Sternocleidomastoid (tissue), 1 donor: ENCODE data around the genes GLT6D1 and SOHLH1.

DNA sequence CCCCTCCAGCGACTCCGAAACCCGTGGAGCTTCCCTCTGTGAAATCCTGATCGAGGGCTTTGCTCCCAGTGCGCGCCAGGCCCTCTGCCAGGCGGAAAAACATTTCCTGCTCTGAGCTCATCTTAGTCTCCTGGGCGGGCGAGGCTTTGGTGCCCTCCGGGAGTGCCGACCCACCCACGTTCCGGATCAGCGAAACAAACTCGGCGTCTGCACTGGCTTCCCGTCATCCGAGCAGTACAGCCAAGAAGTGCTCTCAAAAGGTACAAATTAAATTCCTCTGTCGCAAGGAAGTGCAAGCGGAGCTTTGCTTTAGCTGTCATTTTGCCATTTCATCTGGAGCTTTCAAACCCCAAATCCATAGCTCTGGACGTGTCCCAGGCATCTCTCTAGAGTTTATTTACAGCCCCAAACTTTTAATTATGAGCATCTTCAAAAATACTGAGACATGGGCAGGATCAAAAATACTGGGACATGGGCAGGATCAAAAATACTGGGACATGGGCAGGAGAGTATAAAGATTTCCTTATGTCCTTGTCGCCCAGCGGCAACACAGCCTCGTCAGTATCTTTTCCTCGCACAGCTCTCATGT lies 75.3 kb upstream of the FCN1 start:
- PRO-cap, result no peak

DNA sequence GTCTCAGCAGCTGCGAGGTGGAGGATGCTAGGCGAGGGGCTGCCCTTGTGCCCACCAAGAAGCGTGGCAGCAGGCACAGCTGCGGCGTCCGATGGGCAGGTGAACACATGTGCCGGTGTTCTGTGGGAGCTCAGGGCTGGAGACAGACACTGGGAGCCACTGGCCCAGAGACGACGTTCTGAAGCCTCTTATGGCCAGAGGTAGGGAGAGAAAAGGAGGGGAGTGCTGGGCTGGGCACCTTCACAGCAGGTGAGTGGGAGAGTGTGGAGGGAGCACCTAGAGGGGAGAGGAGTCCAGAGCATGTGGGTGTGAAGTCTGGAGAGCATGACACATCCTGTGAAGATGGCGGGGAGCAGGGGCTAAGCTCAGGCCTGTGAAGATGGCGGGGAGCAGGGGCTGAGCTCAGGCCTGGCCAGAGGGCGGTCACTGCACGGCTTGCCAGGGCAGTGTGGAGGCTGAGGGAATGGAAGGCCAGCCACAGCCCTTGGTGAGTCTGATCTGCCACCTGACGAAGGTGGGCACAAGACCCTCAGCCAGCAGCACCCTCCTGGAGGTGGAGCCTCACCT lies 79.2 kb upstream of the FCN1 start:
- PRO-cap, result no peak

- PRO-cap, result no peak
Measured at GRCh38 chr9:135087878-135088523, 533 bp downstream of the OLFM1 start.

- PRO-cap, result no peak
Measured at GRCh38 chr9:135339943-135340300, 139.7 kb upstream of the PPP1R26 start.

DNA sequence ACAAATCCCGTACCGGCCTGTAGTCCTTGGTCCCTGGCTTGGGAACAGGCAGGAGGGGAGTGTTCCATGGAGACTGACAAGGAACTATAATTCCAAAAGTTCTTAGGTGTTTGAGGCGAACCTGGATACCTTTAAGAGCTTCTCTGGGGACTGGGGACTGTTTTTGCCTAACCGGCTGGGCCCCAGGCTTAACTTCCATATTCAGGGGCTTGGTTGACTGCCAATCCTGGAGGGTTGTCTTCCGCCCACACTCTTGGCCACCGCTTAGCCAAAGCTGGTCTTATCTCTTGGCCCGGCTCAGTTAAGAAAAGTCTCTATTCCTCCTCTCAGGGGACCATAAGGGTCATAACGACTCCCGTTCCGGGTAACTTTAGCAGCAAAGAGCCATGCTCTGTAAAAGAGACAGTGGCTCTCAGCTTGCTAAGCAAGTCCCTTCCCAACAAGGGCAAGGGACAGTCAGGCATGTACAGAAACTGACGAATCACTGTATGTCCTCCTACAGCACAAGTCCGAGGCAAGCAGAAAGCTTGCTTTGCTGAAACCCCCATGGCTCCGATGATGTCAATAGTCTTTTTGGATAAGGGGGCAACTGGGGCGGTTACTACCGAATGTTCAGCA lies 38.2 kb upstream of the PPP1R26 start:
- PRO-cap, result no peak

DNA sequence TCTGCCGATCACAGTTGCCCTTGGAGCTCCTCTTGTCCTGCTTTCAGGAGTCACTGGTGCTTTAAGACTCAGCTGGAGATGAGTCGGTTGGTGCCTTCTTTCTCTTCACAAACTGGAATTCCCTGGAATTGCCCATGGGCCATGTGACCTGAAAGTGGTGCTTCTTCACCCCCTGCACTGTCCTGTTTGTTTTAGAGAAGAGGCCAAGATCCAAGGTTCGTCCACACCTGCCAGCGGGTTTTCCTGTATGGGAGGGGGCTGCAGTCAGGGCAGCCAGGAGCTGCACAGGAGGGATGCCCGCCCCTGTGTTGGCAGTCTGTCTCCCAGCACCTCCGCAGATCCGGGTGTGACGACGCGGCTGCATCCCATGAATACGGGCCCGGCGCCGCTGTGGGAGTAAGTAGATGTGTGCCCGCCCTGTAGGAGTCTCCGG lies 8.6 kb downstream of the PIERCE1 start:
- PRO-cap, result no peak

GRCh38 chr9:135639343-135639782 lies at the start of gene GLT6D1:
Gene GLT6D1 (minus strand): TSS chr9:135639540.
- PRO-cap, result no peak

- PRO-cap, result no peak
Measured at GRCh38 chr9:135699333-135699820, at the start of gene SOHLH1. Gene SOHLH1 (minus strand): TSS chr9:135699481.

- PRO-cap, result no peak
Measured at GRCh38 chr9:135704562-135705101, 2.6 kb downstream of the KCNT1 start.

DNA sequence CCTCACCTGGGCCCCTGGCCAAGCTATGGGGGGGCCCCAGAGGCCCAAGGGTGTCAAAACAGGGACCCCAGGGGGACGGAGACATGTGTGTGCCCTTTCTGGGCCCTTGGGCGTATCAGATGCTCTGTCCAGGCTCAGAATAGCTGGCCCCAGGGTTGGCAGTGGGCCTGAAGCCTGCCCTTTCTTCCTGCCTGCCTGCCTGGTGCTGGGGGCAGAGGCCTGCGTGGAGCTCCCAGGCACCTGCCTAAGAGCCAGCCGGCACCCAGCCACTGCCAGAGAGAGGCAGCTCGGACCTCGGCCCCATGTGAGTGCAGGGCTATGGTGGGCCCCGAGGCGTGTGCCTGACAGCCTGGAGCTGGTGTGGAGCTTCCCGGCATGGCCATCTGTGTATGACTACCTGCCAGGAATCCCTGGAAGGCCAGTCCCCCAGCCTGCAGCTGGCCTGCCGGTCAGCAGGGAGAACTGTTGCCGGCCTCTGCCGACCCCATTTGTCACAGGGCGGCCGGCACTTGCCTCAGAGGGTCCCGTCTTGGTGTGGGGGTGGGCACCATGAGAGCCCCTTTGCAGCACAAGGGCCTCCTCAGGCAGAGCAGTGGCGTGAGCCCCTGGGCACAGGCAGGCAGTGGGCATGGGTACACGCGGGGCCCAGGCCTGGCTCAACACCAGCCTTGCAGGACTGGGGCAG lies 42.0 kb downstream of the KCNT1 start:
- PRO-cap, result no peak

- PRO-cap, result no peak
Measured at GRCh38 chr9:135861227-135861654, 46.1 kb downstream of the CAMSAP1 start.

- PRO-cap, result no peak
Measured at GRCh38 chr9:135949283-135950037, 11.7 kb downstream of the UBAC1 start.

- PRO-cap, result no peak
Measured at GRCh38 chr9:135990434-135991034, 29.4 kb upstream of the UBAC1 start.

DNA sequence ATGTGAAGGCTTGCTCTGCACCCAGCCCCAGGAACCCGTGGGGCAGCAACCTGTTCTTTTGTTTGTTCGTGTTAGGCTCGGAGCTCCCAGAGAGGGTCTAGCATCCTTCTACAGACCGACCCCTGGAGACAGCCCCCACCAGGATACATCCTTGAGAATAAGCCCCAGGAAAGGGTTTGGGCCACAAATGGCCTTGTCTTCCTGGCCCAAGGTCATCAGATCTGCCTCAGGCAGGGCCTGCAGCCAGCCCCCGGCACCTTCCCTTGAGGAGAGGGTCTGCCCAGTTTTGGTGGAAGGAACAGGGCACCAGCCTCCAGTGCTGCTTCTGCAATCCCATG lies 11.5 kb upstream of the NACC2 start:
- PRO-cap, result no peak

DNA sequence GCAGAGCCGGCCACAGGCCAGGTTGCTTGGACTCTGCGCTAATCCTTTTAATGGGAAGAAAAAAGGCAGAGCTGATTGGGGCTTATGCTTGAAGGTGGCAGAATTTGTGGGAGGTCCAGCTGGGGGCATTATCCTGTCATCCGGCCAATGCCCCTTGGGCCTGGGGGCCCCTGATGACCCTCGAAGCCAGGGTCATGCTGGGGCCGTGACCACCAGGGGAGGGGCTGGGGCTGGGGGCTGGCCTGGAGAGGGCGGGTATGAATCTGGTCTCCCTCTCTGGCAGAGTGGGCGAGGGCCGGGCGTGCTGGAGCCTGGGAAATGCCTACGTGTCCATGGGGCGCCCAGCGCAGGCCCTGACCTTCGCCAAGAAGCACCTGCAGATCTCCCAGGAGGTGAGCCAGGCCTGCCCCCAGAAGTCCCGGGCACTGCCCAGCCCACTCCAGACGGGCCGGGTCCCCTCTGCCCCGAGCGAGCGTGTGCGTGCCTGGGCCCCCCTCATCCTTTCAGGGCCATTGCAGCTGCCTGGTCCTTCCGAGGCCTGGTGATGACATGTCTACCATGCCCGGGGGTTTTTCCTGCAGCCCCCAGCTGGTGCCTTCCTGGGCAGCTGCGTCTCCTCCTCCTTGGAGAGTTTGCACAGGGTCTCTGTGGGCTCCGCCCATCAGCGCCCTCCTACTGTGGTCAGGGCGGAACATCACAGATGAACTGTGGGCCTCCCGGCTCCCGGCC lies 12.2 kb downstream of the GPSM1 start:
- PRO-cap, result no peak

DNA sequence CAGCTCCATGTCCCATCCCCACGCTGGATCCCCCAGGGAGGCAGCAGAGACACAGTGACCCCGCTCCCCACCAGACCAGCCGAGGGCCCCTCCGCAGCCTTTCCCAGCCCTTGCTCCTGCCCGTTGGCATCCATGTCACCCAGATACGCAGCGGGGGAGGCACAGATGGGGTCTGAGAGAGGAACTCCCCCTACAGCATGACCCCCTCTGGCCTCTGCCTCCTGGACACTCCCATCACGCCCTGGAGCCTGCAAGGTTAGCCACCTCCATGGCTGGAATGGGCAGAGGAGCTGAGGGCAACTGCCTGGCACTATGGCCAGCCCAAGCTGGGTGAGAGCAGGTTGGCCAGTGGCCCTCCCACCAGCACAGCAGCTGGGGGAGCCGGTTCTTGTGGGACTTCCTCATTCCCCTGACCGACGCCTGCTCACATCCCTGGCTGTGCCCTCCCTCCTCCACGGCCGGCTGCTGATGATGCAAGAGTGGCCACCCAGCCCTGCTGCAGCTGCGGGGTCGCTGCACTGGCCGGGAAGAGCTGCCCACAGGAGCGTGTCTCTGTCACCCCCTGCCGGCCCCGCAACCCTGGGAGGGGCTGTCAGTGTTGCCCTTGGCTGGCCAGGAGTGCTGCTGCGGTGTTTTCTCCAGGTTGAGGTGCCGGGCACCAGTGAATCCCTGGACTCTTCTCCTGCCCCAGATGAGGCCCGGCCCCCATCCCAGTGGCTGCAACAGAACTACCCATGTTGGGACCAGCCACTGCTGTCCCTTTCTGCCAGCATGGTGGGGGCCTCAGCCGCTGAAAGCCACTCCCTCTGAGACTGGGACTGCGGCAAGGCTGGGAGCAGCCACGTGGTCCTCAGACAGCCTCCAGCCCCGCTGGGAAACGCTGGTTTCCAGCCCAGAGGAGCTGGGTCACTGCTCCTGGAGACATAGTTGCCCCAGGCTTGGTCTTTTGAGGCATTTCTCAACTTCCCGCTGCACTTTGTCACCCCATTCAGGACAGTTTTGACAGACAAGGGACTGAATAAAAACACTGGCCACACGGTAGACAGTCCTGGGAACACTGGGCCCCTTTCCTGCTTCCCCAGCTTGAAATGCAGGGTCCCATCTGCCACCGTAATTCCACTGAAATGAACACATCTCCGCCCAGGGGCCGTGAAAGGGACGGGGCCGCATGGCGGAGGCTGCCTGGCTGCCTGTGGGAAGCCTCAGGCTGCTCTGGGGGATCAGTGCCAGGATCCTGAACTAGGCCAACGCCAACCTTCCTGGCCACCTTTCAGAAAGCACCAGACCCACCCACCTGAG lies 782 bp downstream of the CARD9 start:
- PRO-cap, result bidirectional peak, plus-strand start at position 518 of the sequence, minus-strand start at position 350 of the sequence

DNA sequence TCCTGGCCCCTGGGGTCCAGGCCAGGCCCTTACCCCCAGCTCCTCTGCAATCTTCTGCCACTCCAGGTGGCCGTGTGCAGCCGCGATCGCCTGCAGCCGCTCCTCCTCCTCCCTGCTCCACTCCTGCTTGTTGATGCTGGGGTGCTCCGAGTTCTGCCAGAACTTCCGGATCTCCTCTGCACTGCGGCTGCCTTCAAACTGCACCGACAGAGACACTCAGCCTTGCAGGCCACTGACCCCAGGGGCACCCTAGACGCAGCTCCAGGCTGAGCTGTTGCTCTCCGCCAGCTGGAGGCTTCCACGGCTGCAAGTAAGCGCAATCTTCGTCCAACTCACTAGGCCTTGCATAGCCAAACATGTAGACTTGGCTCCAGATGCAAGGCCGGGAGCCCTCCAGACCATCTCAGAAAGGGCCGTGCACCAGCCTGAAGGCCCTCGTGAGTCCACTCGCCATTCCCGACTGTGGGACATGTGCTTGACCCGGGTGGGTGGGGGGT lies 8.0 kb downstream of the SNAPC4 start:
- PRO-cap, result no peak

- PRO-cap, result no peak
Measured at GRCh38 chr9:136441510-136442595, 2.2 kb upstream of the INPP5E start.

- PRO-cap, result unidirectional peak, plus-strand start at chr9:136509514
Measured at GRCh38 chr9:136508996-136509760, 26.3 kb upstream of the SEC16A start.

GRCh38 chr9:136514107-136514707 lies 31.4 kb upstream of the SEC16A start:
- PRO-cap, result no peak